Myometrial cell (primary cell): ENCODE data around the genes PRODH2, SYNE4, ALKBH6, ZNF567, ZNF585A, ZNF383 and ZNF875.

GRCh38 chr19:35543896-35544949, 1.2 kb upstream of the TMEM147 start:
- RAMPAGE, long total RNA: no peak

DNA sequence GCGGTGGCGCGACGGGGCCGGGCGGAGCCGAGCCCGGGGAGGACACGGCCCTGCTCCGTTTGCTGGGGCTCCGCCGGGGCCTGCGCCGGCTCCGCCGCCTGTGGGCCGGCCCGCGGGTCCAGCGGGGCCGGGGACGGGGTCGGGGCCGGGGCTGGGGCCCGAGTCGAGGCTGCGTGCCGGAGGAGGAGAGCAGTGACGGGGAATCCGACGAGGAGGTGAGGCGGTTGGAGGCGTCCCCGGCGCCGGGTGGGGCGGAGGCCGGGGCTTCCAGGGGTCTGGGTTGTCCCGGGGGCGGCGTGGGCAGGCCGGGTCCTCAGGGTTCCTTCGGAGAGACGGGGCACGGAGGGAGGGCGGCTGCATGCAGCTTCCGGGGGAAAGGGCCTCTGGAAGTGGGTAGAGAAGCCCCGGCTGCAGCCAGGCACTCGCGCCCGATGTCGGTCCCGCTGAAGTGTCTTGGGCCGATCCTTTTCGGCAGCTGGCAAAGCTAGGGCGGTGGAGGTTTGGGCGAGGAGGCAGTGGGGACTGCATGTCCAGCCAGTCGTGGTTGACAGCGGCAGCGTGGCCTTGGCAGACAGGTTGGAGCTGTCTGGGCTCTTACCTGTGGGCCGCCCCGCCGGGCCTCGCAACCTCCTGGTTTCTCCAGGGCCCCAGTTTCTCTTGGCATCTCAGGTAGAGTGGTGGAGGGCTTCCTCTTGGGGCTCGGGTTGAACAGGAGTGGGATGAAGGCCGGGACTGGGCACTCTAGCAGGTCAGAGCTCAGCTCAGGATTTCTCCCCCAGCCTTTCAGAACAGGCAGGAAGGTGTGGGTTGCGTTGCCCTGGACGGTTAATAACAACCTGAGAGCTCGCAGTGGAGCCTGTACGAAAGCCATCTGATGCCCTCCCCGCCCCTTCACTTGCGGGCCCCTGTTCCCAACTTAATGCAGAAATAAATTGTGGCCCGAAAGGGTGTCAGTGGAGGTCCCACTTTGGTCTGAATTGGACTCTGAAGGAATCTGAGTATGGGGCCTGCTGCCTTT, 673 bp downstream of the KMT2B start:
- RAMPAGE, long total RNA: no peak

- RAMPAGE, long total RNA: no peak
Observed at GRCh38 chr19:35722413-35723341, 4.9 kb downstream of the KMT2B start.

DNA sequence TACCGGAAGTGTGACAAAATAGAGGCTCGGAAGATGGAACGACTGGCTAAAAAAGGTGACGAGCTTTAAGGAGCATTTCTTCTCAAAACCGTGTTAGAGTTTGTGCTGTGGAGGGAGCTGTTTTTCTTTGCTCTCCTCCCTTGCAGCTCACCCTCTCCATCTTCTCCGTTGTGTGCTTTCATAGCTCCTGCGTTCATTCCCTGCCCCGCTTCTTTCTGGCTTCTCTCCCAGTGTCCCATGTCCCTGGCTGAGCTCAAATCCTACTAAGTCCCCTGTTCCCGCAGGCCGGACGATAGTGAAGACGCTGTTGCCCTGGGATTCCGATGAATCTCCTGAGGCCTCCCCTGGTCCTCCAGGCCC, 5.6 kb downstream of the KMT2B start:
- RAMPAGE, long total RNA: no peak

- RAMPAGE, long total RNA: no peak
Observed at GRCh38 chr19:35768291-35769027, 6.9 kb upstream of the ARHGAP33 start.

- RAMPAGE, long total RNA: no peak
Observed at GRCh38 chr19:35788074-35788625, 12.8 kb downstream of the ARHGAP33 start.

GRCh38 chr19:35812691-35813089, at the start of gene PRODH2:
Gene PRODH2 (minus strand): TSS chr19:35812845.
- RAMPAGE, long total RNA: no peak

- RAMPAGE, long total RNA: no peak
Observed at GRCh38 chr19:35900291-35900965, 1.9 kb upstream of the HCST start.

GRCh38 chr19:36008206-36009067, at the start of gene SYNE4:
Gene SYNE4 (minus strand): TSS chr19:36008813.
- RAMPAGE, long total RNA: no peak

DNA sequence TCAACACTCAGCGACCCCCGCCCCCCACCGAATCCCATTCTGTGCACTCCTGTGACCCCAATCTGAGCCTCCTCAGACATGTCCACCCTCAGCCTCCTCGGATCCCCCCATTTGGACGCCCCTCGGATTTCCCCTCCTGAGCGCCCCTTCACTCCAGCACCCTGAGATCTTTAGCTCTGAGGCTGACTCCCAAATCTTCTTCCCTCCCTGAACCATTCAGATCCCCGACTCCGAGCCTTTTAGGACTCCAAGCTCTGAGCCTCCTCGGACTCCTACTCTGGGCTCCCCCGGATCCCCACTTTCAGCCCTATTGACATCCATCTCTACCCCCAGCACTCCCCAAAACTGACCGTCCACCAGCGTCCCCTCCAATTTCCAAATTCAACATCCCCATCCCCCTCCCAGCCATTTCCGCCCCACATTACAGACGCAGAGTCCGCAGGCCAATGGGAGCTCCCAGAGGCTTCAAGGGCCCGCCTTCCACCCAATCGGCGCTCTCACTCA, at the start of gene ALKBH6:
TSS of gene ALKBH6 (minus strand) at position 389 of the 504 bp plus-strand sequence.
- RAMPAGE, long total RNA: start-site peak on the minus strand centred at position 389 of the sequence, 29 bp wide, 168 and 325 reads in 2 replicates

DNA sequence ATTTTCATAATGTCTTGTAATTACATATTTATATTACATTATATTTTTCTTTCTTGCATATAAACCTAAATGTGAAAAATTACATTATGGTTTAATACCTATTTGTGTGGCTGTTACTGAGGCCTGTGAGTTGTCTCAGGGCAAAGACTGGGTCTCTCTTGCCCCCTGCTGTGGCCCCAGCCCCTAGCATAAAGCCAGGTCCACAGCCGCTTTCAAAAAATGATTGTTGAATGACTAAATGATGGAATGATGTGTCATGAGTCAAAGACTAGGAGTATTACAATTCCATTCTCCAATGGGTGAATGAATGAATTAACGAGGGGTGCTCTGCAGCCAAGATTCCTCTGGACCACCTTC, 964 bp downstream of the CLIP3 start:
- RAMPAGE, long total RNA: no peak

GRCh38 chr19:36046399-36046999, 7.6 kb downstream of the THAP8 start:
- RAMPAGE, long total RNA: no peak

GRCh38 chr19:36257233-36258098, 42.6 kb downstream of the ZNF146 start:
- RAMPAGE, long total RNA: no peak

DNA sequence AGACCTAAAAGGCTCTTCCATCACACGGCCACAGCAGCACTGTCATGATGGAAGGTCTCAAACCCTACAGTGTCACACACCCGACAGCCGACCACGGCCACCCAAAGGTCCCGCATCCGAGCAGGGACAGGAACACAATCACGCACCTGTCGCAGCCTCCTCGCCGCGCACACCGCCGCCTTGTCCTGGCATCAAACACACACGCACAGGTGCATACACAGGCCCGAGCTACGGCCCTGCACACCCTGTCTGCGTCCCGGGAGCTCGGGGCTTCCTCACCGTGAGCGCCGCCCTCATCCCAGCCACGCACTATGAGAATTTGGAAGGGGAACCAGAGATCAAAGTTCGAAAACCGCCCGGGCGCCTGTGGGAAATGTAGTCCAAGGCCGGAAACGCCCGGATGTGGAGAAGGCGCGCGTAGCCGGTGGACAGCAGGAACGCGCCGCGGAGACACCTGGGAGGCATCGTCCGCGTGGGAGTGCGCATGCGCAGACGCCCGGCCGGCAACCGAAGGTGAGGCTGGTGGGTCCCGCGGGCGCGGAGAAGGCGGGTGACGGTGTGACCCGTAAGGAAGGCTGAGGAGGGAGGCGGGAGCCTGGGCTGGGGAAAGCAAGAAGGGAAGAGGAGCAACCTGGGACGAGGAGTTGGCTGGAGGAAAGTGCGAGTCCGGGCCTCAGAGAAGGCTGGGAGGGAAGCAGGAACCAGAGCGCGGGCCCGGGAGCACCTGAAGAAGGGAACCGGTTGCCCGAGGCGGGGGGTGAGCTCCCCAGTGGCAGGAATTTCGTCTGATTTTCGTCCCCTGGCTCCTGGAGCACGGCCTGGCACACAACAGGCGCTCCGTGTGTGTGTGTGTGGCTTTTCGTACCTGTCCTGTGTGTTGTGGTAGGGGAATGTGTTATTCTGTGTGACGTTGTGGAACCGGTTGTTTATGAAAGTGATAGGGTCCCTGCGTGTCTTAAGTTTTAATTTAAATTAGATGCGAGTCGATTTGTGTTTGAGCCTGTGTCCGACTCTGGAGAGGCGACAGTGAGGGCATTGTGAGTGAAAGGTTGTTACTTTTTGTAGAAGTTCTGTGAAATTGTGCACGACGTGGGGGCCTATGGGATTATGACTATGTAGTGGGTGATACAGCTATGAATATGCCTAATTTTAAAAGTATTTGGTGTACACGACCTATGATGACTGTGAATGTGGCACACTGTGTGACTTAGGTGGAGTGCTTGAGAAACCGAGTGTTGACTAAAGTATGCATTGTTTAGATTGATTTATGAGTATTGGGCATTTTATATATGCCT, at the start of gene ZNF567:
TSS of gene ZNF567 (plus strand) at position 491 of the 1,295 bp plus-strand sequence.
- RAMPAGE, long total RNA: no peak

DNA sequence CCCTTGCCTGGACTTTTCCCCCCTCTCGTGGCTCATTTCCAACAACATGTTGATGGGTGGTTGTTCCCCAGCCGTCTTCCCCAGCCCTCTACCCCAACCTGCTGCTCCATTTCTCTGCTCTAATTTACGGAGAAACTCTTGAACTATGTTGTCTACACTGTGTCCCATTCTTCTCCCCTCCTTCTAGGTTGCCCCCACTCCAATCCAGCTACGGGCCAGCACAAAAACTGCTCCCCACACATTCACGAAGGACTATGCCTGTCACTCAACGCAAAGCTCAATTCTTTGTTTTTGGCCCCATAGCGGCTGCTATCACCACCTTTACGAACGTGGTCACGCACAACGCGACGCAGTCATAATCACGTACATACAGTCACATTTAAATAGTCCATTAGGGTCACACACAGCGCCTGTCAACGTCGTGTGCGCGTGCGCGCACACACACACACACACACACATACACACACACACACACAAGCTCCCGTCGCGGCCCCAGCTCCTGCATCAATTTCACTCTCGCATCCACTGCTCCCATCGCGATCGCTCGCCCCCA, 440 bp downstream of the ZNF790 start:
- RAMPAGE, long total RNA: no peak

DNA sequence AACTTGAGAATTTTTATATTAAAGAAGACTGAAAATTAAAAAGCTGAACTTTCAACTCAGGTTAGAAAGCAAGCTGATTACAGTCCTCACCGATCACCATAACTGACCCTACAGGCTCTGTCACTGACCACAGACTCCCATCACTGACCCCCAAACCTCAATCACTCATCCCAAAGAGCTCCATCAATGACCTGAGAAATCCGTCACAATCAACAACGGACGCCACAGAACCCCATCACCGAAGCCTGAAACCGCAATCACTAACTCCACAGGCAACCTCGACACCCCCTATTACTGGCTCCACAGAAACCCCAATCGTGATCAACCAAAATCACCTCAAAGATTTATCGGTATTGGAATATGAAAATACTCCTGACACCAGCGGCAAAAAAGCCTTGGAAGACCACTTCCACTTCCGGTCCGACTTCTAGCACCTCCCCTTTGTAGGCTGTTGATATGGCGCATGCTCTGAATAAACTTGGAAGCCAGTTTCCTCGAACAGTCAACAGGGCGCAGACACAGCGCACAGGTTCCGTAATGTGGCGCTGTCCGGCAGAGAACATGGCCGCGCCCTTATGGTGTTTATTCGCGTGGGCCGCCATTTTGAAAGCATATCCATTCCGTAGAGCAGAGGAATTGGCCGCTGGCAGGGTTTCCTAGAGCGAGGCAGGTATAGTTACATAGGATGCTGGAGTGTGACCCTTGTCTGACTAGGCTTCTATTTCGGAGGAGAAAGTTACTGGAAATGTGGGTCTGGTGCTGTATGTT, at the start of gene ZNF585A:
TSS of gene ZNF585A (minus strand) at position 404 of the 768 bp plus-strand sequence.
- RAMPAGE, long total RNA: start-site peak on the minus strand centred at position 388 of the sequence, 29 bp wide, 113 and 75 reads in 2 replicates

GRCh38 chr19:37217543-37218535, at the start of gene ZNF383:
Gene ZNF383 (plus strand): TSS chr19:37218214.
- RAMPAGE, long total RNA: start-site peak on the plus strand at chr19:37218167-37218221, 25 and 23 reads in 2 replicates

- RAMPAGE, long total RNA: start-site peak on the plus strand at chr19:37334637-37334668, 33 and 31 reads in 2 replicates
Observed at GRCh38 chr19:37334110-37335299, at the start of gene ZNF875. Gene ZNF875 (plus strand): TSS chr19:37334649.

- RAMPAGE, long total RNA: no peak
Observed at GRCh38 chr19:37362624-37363329, 8.1 kb upstream of the ZNF527 start.

- RAMPAGE, long total RNA: no peak
Observed at GRCh38 chr19:38033292-38034130, 126.5 kb downstream of the SIPA1L3 start.